Endothelial cell (in vitro differentiated cells): ENCODE measurements around the gene GKN2.

DNA sequence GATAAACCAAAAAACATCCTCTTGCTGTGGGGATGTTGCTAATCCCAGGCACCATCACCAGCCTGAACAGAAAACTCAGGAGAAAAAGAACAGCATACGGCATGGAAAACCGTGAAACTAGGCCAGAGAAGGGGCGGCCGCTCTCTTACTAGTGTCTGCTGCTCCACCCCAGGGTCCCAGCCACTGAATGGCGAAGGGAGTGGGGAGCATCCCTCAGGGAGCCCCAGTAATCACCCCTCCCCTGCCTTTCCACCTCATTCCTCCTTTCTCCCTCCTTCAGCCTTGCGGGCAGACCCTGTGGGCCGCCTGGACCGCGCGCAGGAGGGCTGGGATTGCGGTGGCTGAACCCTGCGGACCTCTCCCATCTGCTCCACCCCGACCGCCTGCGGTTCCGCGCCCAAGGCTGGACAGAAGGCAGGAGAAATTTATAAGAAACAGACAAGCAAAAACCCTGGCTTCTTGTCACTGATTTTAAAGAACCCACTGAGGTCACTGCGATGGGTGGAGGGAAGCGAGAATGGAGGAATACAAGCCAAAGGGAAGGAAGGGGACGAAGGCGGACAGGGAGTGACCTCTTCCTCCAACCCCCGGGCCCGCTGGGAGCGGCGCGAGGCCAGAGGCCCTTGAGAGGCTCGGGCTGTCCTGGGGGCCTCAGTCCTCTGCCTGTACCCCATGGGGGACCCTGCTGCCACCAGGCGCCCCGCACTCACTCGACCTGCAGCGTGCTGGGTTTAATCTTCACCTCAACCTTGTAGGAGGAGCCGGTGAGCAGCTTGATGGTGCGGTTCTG, 1.0 kb downstream of the CNRIP1 start:
- PRO-cap: bidirectional peak, plus-strand start outside the sequence, minus-strand start at position 724 of the sequence

- PRO-cap: no peak
These were observed 253 bp upstream of the CNRIP1 start for GRCh38 chr2:68320025-68320379.

DNA sequence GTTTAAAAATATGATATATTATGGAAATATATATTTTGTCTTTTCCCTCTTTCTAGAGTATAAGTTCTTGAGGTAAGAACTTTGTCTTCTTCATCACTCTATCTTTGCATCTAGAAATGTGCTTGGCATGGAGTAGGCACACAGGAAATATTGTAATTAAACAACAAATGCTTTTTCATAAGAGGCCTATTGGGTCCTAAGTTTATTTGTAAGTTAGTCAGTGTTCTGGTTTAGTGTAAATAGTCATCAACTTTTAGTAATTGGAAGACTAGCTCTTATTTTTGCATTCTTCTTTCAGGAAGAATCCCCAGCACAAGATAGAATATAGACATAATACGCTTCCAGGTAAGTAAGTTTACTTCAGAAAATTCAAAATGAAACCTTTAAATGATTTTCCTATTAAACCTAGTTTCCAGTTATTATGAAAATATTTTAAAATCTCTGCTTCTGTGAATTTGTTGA, 76.3 kb upstream of the PROKR1 start:
- PRO-cap: no peak

DNA sequence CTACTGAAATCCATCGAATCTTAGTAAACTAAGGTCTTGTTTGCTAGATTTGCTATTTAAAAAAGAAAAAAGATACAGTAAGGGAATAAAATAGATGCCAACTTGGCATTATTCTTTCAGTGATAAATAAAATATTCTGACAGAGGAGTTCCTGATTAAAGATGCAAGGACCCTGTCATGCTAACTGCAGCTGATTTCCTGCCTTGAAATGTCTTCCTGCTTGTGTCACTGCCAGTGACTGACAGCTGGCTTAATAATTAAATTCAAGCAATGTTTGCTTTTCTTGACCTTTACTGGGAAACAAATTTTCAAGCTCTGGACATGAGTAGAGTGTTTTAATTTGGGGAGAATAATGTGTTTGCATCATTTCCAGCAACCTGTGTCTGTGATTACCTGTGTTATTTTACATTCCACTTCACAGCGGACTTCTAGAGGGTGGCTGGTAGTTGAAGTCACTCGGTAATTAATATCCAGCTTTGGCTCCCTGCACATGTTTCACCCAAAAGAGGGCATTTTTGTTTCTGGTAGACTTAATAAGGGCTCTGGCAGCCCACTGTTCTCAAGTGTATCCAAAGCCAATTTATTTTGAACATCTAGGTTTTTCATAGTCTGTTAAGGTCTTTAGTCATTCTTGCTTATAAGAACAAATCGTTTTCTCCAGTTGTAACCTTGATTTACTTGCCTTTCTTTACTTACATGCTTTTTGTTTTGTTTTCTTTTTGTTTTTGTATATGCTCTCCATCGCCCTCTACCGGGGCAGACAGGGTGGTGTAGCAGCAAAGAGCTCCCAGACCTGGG, 48.6 kb upstream of the PROKR1 start:
- PRO-cap: no peak

DNA sequence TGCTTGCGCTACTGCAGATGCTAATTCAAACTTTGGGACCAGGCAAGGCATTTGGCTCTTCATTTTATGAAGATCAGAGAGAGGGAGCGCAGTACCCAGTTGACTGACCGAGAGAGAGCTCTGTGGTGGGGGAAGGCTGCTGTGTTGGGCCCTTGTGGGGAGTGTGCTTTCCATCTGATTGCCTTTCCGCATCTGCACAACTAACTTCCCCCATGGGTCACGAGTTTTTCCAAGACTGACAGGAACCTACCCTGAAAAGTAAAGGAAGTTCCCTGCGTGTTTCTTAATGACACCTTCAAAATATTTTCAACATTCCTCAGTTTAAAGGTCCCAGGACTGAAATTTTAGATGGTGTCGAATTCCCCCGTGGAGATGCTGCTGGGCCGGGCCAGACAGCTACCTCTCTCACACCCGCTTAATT, 2.5 kb upstream of the ARHGAP25 start:
- PRO-cap: no peak

- PRO-cap: no peak
These were observed 55.0 kb downstream of the ARHGAP25 start for GRCh38 chr2:68789576-68789997.

- PRO-cap: unidirectional peak, plus-strand start at chr2:68943739; unidirectional peak, minus-strand start at chr2:68944126
These were observed 9.0 kb downstream of the GKN2 start for GRCh38 chr2:68943417-68944445.

GRCh38 chr2:68952689-68953275, at the start of gene GKN2:
Gene GKN2 (minus strand): TSS chr2:68952893.
- PRO-cap: no peak

GRCh38 chr2:69177079-69177763, 164.2 kb downstream of the ANTXR1 start:
- PRO-cap: bidirectional peak, plus-strand start at chr2:69177678, minus-strand start at chr2:69177550

- PRO-cap: no peak
These were observed 187.0 kb downstream of the GFPT1 start for GRCh38 chr2:69199757-69200703.

DNA sequence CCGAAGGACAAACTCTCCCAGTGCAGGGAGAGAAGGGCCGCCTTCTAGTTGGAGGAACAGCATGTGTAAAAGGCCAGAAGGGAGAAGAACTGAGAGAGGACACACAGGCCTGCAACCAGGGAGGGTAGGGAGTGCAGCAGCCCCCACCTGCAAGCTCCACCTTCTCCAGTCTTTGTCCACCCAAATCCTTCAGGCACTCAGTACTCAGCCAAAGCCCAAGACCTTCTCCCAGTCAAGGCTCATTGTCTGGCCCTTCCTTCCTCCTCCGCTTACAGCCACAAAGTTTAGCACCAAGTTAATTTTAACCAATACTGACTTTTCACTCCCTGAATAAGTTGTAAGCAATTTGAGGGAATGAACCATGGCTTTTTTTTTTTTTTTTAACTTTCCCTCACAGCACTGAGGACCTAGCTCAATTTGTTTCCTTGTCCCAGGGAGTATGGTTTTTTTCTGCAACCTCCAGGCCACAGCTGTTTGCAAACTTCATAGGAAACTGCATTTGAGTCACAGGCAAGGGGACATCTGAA, 181.7 kb downstream of the GFPT1 start:
- PRO-cap: no peak

- PRO-cap: no peak
These were observed 39.0 kb downstream of the GFPT1 start for GRCh38 chr2:69347932-69348462.

DNA sequence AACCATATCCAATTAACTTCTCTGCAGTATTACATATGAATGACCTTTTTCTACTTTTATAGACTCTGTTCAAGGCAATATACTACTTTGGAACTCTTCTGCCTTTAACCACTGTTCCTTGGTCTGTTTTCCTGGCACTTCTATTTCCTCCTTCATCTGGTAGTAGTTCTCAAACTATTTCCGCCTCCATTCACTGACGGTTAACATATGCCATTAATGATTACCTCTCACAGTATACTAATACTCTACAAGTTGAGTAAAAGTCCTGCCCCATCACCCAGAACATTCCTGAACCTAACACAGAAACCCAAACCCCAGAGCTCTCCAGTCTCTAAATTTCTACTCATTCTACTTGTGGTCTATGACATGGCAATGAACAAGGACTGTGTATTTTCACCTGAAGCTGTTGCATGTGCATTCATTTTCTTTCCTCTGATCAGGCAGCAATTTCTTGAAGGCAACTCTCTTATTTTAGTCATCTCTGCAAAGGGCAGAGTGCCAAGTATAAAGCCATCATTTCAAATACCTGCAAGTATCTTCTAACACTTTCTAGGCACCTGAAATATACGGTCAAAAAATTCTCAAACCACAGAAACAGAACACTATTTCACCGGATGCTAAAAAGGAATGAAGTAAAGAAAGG, 4.4 kb downstream of the GFPT1 start:
- PRO-cap: no peak

GRCh38 chr2:69582669-69583387, 60.7 kb downstream of the AAK1 start:
- PRO-cap: no peak

DNA sequence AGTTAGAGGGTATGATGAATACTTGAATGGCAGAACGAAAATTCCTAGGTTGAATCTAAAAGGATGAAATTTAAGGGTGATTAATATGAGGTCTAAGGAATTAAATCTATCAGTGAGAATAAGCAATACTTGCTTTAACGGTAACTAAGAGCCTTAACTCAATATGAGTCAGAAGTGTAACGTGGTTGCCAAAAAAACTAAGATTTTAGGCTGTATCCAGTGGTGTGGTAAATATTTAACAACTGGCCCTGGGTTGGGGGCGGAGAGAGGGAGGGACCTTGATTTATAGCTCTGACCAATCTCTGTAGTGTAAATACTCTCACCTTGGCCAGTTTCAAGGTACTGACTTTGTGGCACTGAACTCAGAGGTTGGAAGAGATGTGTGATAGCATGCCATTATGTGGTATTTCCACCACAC, 42.1 kb upstream of the AAK1 start:
- PRO-cap: no peak

GRCh38 chr2:69804435-69804929, 25.0 kb upstream of the GMCL1 start:
- PRO-cap: bidirectional peak, plus-strand start at chr2:69804746, minus-strand start at chr2:69804646

- PRO-cap: no peak
These were observed 11.0 kb upstream of the GMCL1 start for GRCh38 chr2:69818482-69818915.

- PRO-cap: no peak
These were observed 3.0 kb upstream of the MXD1 start for GRCh38 chr2:69911912-69912362.

DNA sequence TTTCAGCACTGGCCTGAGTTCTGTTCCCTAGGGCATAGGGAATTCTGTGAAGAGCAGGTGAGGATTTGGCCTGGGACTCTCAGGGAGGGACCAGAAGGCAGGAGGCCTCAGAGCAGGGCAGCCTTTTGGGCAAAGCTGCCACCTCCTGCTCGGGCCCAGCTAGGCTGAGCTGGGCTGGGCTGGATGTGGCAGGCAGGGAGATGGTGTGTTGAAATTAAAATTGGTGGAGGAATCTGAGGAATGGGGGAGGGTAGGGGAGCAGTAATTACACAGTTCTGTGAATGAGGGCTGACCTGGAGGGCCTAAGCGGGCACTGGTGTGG, 21.9 kb upstream of the ASPRV1 start:
- PRO-cap: no peak

DNA sequence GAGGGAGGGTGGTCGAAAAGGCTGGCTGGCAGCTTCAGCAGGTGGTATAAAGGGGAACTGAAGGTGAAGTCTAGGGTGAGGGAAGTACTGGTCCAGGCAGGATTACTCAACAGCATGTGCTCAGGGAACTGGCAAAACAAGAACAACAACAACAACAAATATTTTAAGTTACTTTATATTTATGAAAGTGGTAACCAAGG, 40.7 kb upstream of the PCBP1 start:
- PRO-cap: no peak